Penis (tissue), 1 donor: ENCODE measurements around a stretch of chr3.

GRCh38 chr3:198080523-198081571 lies 120.8 kb downstream of the LMLN start:
- PRO-cap, result no peak